Cardiac muscle cell (in vitro differentiated cells and primary cell): Measurements from ENCODE around the genes NME2, MBTD1, TOM1L1, TMEM100 and PCTP.

DNA sequence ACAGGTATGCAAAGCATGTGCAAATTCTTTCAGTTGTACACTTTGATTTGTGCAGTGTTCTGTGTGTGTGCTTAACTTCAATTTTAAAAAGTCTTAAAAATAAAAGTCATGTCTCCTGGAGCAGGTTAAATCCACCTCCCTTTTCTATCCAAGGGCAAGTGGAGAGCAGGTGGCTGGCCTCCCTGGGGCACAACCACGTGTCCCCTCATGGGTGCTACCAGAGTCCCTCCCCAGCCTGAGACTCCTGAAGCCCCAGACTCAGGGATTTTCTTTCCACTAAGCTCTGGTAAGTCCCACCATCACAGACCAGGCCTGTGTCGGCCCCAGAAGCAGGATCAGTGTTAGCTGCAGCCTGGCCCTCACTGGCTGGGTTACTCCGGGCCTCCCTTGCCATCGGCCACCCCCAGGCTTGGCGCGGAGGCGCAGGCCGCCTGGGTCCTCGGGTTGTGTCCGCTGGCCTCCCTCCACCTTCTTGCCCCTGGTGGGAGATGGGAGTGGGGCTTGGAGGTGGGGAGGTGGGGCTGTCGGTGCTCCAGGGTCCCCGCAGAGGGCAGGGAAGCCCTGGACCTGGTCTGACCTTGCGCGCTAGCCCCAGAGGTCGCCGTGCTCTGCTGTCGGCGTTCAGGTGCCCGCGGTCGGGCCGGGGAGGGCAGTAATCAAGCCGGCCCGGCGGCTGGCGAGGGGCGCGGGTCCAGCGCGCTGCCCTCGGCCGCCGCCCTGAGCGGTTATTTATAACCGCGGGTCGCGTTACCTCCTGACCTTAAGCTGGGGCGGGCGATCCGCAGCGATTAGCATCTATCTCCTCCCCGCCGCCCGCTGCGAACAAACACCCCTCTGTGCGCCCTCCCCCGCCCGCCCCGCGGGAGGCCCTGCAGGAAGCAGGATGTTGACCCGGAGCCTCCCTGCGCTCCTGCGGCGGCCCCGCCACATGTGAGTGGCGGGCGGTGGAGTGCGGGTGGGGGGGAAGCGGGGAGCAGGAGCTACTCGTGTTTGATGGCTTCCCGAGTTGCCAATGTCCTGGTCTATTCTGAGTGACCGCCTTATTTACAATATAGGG, 78.1 kb upstream of the TOB1 start:
- RAMPAGE, long total RNA: no peak
- RRBS: no CpG with 5 or more reads among the region's 63 CpGs

GRCh38 chr17:50955731-50956347, 89.7 kb upstream of the TOB1 start:
- RAMPAGE, long total RNA: no peak
- RRBS: no CpG with 5 or more reads among the region's 11 CpGs

GRCh38 chr17:51001511-51002013, 119.1 kb downstream of the SPAG9 start:
- RAMPAGE, long total RNA: no peak
- RRBS: no CpG with 5 or more reads among the region's 6 CpGs

DNA sequence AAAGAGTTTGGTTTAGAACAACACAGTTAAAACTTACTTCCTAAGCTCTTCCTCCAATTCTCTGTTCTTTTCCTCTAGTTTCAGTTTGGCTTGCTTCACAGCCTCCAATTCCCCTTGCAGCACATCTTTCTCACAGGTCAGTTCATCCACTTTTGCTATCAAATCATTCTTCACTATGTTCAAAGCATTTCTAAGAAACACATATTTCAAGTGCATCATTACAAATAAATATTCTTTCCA, 114.7 kb downstream of the SPAG9 start:
- RAMPAGE, long total RNA: no peak

DNA sequence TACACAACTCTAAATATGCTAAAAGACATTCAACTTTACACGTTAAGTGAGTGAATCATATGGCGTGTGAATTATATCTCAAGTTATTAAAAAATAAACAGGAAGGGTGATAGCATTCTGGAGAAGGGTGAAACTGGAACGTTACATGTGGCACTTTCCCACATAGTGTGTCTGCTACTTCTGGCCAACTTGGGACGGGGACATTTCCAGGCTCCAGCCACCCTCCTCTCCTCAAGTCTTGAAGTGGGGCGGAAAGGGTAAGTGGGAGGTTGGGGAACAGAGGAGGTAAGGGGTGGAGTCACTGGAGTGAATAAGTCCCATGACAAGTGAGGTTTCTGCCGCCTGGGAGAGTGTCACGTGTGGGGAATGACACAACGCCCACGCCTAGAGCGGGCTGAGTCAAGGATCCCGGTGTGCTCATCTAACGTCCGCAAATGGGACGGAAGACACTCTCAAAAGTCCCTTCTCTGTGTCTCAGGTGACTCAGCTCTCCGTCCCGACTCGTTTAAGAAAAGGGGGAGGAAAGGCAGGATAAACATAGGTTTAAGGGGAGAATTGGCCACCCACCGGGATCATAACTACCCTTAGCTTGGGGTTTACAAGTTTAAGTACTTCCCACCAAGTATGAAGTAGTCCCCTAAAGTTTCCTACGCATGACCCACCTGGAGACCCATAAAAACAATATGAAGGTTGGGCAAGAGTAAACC, 1.1 kb upstream of the SPAG9 start:
- RAMPAGE, long total RNA: no peak
- RRBS: no CpG with 5 or more reads among the region's 19 CpGs

DNA sequence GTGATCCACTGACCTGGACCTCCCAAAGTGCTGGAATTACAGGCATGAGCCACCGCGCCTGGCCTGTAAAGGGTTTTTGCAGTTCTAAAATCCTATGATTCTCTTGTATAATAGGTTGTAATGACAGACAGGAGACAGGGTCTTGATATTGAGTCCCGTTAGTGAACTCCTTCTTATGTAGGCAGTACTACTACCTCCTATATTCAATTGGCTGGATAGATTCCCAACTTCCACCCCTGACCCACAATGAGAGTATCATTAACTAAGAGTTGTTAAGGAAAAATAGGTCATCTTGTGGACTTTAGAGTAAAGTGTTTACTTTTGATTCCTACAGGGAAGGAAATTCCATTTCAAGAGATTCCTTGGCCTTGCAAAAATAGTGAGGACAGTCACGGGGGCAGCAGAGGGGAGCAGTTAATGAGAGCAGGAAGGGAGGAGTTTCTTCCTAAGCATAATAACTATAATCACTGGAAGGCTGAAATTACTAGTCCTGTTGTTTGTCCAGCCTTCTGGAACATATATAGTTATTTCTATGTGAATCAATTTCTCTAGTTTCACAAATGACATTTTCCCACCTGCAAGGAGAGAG, 5.3 kb upstream of the SPAG9 start:
- RAMPAGE, long total RNA: no peak
- RRBS: no CpG with 5 or more reads among the region's 4 CpGs

DNA sequence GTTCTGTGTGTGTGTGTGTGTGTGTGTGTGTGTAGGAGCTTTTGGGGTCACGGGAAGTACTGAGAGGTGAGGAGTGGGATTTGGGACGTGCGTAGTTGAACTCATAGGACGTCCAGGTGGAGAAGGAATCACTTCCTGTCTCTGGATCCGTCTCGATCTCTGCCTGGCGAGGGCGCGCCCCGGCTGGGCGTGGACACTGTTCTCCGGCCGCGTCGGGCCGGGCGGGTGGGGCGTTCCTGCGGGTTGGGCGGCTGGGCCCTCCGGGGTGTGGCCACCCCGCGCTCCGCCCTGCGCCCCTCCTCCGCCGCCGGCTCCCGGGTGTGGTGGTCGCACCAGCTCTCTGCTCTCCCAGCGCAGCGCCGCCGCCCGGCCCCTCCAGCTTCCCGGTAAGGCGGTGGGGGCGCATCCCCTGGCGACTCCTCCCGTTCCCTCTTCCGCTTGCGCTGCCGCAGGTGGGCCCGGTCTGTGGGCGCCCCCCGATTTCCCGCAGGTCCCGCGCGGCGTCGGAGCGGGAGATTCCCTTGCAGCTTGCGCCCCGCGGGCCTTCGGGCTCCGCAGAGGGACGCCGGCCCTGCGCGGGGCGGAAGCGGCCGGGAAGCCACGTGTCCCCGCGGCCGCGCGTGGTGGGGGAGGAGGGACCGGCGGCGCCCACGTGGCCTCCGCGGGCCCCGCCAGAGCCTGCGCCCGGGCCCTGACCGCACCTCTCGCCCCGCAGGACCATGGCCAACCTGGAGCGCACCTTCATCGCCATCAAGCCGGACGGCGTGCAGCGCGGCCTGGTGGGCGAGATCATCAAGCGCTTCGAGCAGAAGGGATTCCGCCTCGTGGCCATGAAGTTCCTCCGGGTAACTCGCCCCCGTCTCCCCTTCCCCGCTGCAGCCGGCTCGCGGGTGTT, at the start of gene NME2:
Gene NME2 (plus strand): TSS at position 300 of the 895 bp plus-strand sequence.
- RAMPAGE, long total RNA: start-site peak on the plus strand centred at position 373 of the sequence, 148 bp wide, 9,883 and 3,394 reads in 2 replicates; start-site peak on the plus strand centred at position 663 of the sequence, 89 bp wide, 1,104 and 394 reads in 2 replicates
- RRBS: 2% methylated on average over 69 of the region's 102 CpGs

GRCh38 chr17:51167007-51167400, 793 bp downstream of the NME2 start:
- RAMPAGE, long total RNA: no peak
- RRBS: 2% methylated on average over 24 of the region's 31 CpGs

- RAMPAGE, long total RNA: start-site peak on the minus strand at chr17:51259986-51260077, 454 and 444 reads in 2 replicates; start-site peak on the plus strand at chr17:51260527-51260576, 770 and 537 reads in 2 replicates
- RRBS: 4% methylated on average over 15 of the region's 63 CpGs
Observed at GRCh38 chr17:51259897-51260662, at the start of gene MBTD1. TSS of gene MBTD1 (minus strand) at chr17:51260049.

- RAMPAGE, long total RNA: start-site peak on the plus strand at chr17:54900662-54900715, 40 and 53 reads in 2 replicates; start-site peak on the plus strand at chr17:54900770-54900863, 402 and 442 reads in 2 replicates
- RRBS: 3% methylated on average over 11 of the region's 69 CpGs
Observed at GRCh38 chr17:54900241-54901167, at the start of gene TOM1L1. TSS of gene TOM1L1 (plus strand) at chr17:54900852.

DNA sequence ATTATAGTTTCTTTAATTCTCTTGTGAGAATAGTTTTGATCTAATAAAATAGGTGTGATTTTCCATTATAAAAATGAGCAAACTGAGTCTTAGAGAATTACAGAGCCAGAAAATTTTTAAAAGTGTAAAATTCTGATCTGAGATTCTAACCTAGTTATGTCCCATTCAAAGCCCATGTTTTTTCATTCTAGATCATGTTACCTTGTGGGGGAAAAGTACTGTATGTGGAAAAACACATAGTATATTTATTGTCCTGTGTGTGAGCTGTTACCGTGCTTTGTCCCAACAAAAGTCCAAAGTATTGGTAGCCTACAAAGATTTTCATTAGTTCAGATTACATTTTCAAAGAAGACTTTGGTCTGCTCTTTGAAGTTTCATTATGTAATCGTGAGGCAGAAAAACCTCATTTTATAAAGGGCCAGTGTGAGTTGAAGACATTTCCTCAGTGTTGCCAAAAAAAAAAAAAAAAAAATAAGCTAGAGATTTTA, 100.2 kb downstream of the STXBP4 start:
- RAMPAGE, long total RNA: no peak
- RRBS: no CpG with 5 or more reads among the region's 2 CpGs

DNA sequence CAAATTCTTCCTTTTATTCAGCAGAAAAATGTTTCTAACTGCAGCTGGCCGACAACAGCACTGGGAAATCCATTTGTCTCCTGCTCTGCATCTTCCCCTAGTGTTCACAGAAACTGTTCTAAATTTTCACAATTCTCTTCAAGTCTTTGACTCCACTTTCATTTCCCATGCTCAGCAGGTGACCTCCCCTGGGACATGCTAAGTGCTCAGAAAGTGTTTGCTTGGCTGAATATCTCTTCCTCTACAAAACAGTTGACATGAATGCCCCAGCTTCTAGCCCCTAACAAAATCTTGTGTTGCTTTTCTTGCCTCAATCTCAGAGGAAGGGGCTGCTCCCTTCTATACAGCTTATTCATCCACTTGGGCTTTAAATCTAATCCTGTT, 15.7 kb upstream of the MMD start:
- RAMPAGE, long total RNA: no peak
- RRBS: no CpG with 5 or more reads among the region's 1 CpG

- RAMPAGE, long total RNA: no peak
- RRBS: no CpG with 5 or more reads among the region's 15 CpGs
Observed at GRCh38 chr17:55722488-55723344, at the start of gene TMEM100. TSS of gene TMEM100 (minus strand) at chr17:55722864.

- RAMPAGE, long total RNA: start-site peak on the plus strand at chr17:55750987-55751133, 1,094 and 908 reads in 2 replicates; start-site peak on the plus strand at chr17:55751346-55751430, 135 and 179 reads in 2 replicates
- RRBS: 2% methylated on average over 30 of the region's 56 CpGs
Observed at GRCh38 chr17:55750618-55751862, at the start of gene PCTP. TSS of gene PCTP (plus strand) at chr17:55751051.

DNA sequence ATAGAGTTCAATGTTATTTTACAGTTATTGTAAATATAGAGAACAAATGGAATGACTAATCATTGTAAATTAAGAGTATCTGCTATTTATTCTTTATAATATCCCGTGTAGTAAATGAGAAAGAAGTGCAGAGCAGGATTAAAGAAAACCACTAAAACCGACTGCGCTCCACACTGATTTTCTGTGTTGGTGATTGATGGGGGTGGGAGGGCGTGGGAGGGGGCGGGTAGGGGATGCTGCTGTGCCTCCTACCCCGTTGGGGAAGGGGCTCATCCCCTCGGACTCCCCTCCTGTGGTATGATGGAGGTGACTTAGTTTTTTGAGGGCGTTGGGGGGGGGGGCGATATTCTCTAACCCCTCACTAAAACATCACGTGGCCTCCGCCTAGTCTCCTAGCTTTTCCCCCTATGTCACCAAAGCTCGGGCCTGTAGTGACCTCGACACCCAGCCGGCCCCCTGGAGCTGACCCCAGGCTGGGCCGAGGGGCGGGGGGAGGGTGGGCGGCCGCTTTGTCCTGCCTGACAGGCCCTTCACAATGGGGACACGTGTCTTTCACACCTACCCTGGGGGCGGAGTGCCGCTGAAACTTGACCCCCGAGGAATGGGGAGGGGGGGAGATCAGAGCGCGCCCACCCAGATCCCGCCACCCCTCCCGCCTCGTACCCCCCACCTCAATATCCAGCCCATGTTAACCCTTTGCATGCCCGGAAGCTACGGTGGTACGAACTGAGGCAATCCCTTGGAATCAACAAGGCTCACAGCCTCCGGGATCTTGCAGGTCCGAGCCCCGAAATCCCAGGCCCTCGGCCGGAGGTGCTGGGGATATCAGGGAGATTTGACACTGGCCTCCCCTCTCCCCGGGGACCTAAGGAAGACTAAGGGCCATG, 2.2 kb downstream of the NOG start:
- RAMPAGE, long total RNA: no peak
- RRBS: 4% methylated on average over 9 of the region's 36 CpGs

DNA sequence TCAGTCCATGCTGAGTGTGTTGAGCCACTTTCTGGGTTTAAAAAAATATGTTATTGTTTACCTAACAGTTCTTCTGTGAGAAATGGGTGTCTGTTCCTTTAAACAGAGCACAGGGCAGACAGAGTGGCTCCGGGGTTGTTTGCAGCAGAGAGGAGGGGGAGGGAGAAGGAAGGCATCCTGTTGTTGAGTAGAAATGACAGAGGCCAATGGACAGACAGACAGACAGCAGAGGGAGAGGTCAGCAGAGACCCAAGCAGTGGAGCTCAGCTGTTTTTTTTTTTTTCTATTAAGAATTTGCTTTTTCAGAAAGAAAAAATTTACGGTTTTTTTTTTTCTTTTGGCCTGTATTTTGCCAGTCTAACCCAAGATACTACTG, 78.9 kb downstream of the C17orf67 start:
- RAMPAGE, long total RNA: no peak
- RRBS: no CpG with 5 or more reads among the region's 2 CpGs

GRCh38 chr17:56885227-56886017, 28.4 kb downstream of the TRIM25 start:
- RAMPAGE, long total RNA: no peak
- RRBS: no CpG with 5 or more reads among the region's 6 CpGs

- RAMPAGE, long total RNA: no peak
- RRBS: 2% methylated on average over 6 of the region's 40 CpGs
Observed at GRCh38 chr17:57086115-57086687, 1.2 kb downstream of the AKAP1 start.

- RAMPAGE, long total RNA: no peak
- RRBS: no CpG with 5 or more reads among the region's 4 CpGs
Observed at GRCh38 chr17:57092096-57092684, 7.1 kb downstream of the AKAP1 start.

- RAMPAGE, long total RNA: no peak
- RRBS: no CpG with 5 or more reads among the region's 4 CpGs
Observed at GRCh38 chr17:57259010-57259692, 2.8 kb downstream of the MSI2 start.